Gastrocnemius medialis (tissue), 3 donors: ENCODE results near the genes MPP3, TMEM101, ASB16 and DBF4B.

- PRO-cap: no peak
- RAMPAGE, long total RNA, 3 experiments: no peak in any of the 3 experiments
Measured at GRCh38 chr17:43774547-43775010, 4.2 kb downstream of the DUSP3 start.

DNA sequence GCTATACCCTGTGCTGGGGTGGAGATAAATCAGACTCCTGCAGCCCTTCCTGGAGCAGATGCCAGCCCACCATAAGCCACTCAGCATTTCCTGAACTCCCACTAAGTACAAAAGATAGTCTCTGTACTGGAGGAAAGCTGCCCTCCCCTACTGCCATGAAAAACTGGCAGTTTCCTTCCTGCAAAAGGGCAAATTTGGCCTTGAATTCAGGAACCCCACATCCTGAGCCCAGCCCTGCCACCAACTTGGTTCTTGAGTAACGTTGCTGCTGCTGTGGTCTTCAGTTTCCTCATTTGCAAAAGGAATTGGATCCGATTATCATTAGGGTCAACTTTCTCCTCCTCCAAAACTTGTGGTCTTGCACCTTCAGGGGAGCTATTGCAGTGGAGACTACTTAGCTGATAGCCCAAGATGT, 522 bp upstream of the CFAP97D1 start:
- PRO-cap: no peak
- RAMPAGE, long total RNA, 3 experiments: no peak in any of the 3 experiments

DNA sequence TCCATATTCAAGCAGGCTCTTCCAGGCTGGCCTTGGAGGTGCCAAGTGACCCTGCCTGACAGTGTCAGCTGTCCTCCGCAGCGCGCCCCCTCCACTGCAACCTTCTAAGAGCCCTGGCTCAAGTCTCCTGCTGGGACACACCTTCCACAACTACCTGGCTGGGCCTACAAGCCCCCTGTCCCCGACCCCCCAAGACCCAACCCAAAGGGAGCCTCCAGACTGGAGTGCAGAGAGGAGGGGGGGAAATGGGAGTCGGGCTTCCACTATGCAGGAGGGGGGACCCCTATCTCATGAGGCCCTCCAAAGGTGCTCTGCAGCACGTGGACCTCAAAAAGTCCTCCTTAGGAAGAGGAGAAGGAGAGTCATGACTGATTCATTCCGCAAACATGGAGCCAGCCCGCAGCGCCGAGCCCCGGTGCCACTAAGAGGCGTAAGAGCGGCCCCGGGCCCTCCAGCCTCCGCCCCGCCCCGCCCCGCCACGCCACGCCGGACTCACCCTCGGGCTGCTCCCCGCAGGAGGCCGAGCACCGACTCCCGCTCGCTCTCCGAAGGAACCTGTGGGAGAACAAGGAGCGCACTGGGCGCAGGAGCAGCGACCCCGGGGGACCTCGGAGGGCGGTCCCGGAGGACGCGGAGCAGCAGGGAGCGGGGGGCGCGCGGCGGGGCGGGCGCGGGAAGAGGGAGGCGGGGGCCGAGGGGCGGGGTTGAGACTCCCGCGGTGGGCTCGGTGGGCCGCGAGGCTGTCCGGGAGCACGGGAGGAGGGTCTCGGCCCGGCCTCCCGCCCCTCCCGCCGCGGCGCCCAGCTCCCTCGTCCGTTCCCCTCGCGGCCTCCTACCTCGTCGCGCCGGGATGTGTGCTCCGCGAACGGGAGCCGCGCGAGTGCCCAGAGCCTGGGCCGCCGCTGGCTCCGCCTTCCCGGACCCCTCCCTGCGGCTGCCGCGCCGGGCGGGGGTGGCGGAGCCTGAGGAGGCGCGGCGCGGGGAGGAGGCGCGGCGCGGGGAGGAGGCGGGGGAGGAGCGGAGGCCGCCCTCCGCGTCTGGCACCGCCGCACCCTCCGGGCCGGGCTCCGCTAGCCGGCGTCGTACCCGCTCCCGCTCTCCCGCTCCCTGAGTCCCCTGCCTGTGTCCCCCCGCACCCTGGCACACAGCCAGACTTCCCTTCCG, at the start of gene MPP3:
Gene MPP3 (minus strand): TSS at position 882 of the 1,164 bp plus-strand sequence.
- PRO-cap: unidirectional peak, minus-strand start at position 856 of the sequence; unidirectional peak, minus-strand start at position 882 of the sequence
- RAMPAGE, long total RNA, 3 experiments: start-site peak on the minus strand in 1 of 3 experiments, centred at position 898 of the sequence, 28 reads per replicate

GRCh38 chr17:43937524-43937849, 4.8 kb downstream of the PPY start:
- PRO-cap: no peak
- RAMPAGE, long total RNA, 3 experiments: no peak in any of the 3 experiments

DNA sequence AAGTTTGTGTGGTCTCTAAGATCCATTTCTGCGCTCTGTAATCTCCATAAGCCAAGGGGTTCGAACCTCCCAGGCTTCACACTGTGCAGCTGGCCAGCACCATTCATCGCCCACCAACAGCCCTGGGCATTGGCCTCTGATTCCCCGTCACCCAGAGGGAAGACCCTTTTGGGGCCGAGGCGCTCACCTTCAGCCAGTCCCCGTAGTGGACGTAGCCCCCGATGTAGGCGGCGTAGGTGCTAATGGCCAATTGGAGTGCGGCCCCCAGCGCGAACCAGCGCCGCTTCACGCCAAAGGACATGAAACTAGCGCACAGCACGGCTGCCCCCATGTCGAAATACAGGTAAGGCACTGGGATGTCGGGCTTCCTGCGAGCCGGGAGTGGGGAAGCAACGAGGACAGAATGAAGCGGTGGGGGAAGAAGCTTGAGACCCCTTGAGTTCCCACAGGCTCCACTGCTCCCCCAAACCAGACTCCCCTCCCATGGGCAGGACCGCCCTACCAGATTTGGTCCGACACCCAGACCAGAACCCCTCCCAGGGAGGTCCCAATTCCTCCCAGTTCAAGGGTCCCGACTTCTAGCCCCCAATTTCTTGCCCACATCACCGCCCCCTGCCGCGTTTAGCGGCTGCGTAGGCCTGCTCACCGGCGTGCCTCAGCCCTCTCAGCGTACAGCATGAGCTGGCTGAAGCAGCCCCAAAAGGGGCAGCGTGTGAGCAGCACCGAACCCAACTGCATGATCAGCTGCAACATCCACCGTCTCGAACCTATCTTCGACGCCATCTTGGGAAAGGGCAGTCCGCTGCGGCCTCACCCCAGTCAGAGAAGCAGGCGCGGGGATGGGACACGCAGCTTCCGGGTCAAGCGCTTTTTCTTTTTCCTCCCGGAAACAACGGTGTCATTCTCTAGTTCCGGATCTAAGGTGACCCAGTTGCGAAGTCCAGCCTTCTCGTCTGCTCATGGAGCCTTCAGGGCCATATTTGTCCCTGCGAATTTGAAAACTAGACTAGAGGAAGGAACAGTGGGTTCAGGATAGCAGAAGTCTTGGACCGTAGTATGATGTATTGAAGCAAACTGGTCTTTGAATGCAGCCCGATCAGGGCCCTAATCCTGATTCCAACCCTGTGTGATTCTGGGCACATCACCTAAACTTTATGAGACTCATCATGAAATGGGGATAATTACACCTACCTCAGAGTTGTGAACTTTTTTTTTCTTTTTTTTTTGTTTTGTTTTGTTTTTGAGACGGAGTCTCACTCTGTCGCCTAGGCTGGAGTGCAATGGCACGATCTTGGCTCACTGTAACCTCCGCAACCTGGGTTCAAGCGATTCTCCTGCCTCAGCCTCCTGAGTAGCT, at the start of gene TMEM101:
Gene TMEM101 (minus strand): TSS at position 794 of the 1,357 bp plus-strand sequence.
- PRO-cap: bidirectional peak, plus-strand start at position 908 of the sequence, minus-strand start at position 742 of the sequence
- RAMPAGE, long total RNA, 3 experiments: start-site peak on the minus strand in 3 of 3 experiments, centred at positions 790 to 807 of the sequence, 50 to 118 reads per replicate

DNA sequence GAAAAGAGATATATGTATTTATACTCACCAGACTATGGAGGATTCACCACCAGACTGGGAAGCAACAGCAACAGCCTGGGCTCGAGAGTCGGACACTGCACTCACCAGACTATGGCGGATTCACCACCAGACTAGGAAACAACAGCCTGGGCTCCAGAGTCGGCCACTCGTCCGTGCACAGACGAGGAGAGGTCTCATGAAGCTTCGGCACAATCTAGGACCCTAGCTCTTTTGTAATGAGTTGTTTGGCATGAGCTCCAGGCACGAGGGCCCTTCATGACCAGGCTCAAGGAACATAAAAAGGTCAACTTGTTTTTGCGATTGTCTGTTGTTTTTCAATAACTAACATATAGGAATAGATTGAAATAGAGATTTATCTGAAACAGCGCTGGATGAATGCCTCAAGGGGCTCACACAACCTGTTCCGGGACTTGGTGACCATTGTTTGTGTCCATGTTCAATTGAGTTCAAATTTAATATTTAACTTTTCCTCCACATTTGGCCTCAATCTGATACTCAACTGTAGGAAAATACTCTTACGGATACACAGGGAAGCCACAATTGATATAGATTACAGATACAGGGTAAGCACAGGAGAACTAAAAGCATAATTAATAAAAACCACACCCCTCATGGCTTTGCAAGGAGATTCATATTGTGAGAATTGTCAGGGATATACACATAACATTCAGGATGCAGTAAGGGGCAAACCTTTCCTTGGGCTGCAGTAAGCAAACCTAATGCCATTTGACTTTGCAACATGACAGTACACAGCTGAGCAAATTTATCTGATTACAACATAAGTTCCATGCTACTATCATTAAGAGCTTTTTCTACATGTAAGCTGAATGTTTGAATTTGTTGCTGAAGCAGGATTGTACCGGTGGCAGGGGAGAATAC, 4.7 kb upstream of the TMEM101 start:
- PRO-cap: no peak
- RAMPAGE, long total RNA, 3 experiments: no peak in any of the 3 experiments

- PRO-cap: bidirectional peak, plus-strand start at chr17:44112600, minus-strand start at chr17:44112412
- RAMPAGE, long total RNA, 3 experiments: no peak in any of the 3 experiments
Measured at GRCh38 chr17:44112168-44112748, 11.2 kb downstream of the HDAC5 start.

GRCh38 chr17:44122212-44122733, 1.2 kb downstream of the HDAC5 start:
- PRO-cap: no peak
- RAMPAGE, long total RNA, 3 experiments: no peak in any of the 3 experiments

DNA sequence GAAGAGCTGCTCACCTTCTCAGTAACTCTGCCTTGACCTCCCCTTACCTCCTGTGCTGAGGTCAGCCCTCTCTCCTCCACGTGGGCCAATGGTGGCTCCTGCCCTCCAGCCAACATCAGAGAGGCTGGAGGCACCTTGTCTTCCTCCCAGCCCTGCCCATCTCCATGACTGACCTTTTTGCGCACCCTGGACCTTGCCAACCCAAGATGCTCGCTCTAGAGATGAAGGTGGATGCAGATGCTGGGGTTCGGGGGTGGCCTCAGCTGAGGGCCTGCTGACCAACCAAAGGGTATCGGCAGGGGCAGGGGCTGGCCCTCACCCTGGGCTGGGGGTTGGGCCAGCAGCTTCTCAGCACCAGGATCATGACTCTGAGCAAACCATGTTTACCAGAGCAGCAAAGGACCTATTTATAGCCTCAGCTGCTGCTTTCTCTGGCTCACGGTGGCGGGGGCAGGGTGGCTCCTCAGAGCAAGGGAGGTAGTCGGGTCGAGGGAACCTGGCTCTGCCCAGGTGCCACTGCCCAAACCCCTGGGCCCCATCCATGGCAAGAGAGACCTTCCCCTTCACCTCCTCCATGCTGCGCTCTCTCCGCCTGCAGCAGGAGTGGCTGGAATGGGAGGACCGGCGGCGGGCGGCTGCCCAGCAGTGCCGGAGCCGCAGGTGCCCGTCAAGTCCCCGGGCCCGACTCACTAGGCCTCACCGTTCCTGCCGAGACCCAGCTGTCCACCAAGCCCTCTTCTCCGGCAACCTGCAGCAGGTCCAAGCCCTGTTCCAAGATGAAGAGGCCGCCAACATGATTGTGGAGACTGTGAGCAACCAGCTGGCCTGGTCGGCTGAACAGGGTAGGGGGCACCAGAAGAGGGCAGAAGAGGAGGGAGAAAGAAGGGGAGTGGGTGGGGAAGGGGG, at the start of gene ASB16:
Gene ASB16 (plus strand): TSS at position 456 of the 906 bp plus-strand sequence.
- PRO-cap: bidirectional peak, plus-strand start at position 456 of the sequence, minus-strand start at position 370 of the sequence; unidirectional peak, minus-strand start at position 835 of the sequence
- RAMPAGE, long total RNA, 3 experiments: start-site peak on the plus strand in 3 of 3 experiments, centred at positions 450 to 459 of the sequence, 104 to 1,101 reads per replicate

GRCh38 chr17:44188560-44189492, 2.1 kb downstream of the TMUB2 start:
- PRO-cap: no peak
- RAMPAGE, long total RNA, 3 experiments: no peak in any of the 3 experiments

DNA sequence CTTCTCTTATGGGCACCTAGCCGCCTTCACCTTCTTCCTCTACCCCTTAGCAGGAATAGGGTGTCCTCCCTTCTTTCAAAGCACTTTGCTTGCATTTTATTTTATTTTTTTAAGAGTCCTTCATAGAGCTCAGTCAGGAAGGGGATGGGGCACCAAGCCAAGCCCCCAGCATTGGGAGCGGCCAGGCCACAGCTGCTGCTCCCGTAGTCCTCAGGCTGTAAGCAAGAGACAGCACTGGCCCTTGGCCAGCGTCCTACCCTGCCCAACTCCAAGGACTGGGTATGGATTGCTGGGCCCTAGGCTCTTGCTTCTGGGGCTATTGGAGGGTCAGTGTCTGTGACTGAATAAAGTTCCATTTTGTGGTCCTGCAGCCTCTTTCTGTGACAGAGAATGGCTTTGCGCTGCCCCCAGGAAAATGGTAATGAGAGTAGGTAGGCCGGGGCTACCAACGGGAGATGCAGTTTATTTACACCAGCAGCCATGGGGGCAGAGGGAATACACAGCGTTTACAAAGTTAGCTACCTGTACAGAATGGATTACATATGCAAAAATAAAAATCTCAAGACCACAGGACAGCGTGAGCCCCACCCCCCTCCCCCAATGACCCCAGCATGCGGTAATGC, 4.7 kb downstream of the TMUB2 start:
- PRO-cap: no peak
- RAMPAGE, long total RNA, 3 experiments: no peak in any of the 3 experiments

DNA sequence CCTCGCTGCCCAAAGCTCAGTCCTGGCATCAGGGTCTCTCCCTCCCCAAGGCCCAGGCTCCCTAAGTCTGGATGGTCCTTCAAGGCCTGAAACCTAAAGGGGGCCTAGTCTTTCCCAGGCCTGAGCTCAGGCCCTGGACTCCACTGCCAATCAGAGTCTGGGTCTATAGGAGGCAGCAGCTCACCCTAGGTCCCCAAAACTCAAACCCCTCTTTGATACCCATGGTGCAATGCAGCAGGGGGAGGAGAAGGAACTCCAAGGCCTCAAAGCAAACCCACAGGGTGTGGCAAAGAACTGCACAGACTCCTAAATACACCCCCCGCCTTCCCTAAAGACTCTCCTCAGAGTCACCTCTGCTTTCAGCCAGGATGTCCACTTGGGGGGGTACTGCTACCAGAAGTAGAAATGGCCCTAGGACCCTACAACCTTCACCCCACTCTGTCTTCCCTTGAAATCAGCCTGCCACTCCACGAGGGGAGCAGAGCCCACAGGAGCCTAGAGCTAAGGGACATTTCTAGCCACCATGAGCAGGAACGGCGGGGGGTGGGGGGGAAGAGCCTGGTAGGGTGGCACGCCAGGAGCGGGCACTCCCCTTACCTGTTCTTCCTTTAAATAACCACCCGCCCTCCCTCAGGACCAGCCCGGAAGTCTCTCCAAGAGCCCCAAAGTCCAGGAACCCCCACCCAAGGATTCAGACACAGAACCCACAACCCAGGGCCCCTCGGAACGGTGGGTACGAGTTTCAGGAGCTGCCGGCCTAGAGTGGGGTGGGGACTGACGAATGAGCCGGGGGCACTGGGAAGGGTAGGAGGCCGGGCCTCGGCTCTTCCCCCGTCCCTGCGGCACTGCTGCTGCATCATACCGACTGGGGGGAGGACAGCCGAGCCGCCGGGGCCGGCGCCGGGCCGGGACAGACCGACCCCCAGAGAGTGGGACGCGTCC, 1.2 kb downstream of the ATXN7L3 start:
- PRO-cap: unidirectional peak, plus-strand start at position 859 of the sequence
- RAMPAGE, long total RNA, 3 experiments: no peak in any of the 3 experiments

GRCh38 chr17:44280082-44280839, 12.3 kb upstream of the SLC4A1 start:
- PRO-cap: no peak
- RAMPAGE, long total RNA, 3 experiments: no peak in any of the 3 experiments

DNA sequence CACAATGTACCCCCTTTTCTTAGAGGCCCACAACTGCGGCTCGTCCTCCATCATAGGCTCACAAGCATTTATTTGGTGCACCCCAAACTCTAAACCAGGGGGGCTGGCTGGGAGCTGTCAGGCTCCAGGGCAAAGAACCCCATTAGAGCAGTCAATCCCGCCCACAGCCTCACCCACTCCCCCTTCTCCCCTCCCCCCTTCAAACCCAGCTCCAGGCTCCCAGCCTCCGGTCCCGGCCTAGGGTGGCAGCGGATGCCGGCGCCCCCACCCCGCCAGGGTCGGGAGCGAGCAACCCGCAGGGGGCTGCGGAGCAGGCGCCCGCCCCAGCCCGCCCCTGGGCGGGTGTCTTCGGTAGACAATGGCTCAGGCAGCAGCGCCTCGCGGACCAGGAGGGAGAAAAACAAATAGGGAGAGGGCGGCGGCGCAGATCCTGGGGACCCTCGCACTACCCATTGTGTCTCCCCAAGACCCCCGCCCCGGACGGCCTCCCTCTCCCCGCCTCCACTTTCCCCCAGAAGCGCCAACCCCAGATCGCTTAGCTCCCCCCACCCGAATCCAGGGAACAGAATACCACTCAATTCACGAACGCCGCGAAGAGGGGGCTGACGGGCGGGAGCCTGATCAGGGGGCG, 610 bp downstream of the FAM171A2 start:
- PRO-cap: no peak
- RAMPAGE, long total RNA, 3 experiments: no peak in any of the 3 experiments

GRCh38 chr17:44399348-44399895, 10.0 kb upstream of the ITGA2B start:
- PRO-cap: no peak
- RAMPAGE, long total RNA, 3 experiments: no peak in any of the 3 experiments

DNA sequence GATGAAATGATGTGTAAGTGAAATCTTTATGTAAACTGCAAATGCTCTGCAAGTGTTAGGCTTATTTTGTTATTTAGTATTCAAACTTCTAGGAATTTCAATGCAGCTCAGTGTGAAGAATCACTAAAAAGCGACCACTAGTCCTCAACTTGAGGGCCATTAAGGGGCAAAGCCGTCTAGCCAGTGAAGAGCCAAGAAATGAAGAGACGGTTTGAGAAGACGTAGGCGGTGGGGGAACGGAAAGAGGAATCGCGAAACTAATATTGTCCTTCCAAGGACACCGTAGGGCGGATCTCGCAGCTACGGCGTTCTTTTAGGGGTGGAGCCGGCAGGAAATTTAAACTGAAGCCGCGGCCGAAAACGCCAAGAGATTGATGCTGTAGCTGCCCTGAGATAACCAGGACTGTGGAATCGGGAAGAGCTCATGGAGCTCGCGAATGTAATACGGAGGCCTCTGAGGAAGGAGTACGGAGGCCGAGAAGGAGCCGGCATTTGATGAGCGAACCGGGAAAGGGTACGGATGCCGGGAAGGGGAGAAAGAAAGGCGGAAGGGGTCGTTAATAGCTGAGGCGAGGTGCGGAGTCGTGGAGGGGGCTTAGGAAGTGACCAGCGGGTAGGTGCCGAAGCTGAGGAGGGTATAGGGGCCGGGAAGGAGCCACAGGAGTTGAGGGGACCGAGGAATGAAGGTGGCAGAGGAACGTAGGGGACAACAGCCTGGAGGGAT, at the start of gene DBF4B:
Gene DBF4B (plus strand): TSS at position 340 of the 724 bp plus-strand sequence.
- PRO-cap: bidirectional peak, plus-strand start at position 340 of the sequence, minus-strand start at position 259 of the sequence
- RAMPAGE, long total RNA, 3 experiments: start-site peak on the plus strand in 3 of 3 experiments, centred at positions 312 to 540 of the sequence, 5 to 13 reads per replicate

GRCh38 chr17:44757569-44757991, 1.2 kb upstream of the ADAM11 start:
- PRO-cap: no peak
- RAMPAGE, long total RNA, 3 experiments: no peak in any of the 3 experiments

- PRO-cap: no peak
- RAMPAGE, long total RNA, 3 experiments: no peak in any of the 3 experiments
Measured at GRCh38 chr17:44793895-44794739, 35.3 kb downstream of the ADAM11 start.

DNA sequence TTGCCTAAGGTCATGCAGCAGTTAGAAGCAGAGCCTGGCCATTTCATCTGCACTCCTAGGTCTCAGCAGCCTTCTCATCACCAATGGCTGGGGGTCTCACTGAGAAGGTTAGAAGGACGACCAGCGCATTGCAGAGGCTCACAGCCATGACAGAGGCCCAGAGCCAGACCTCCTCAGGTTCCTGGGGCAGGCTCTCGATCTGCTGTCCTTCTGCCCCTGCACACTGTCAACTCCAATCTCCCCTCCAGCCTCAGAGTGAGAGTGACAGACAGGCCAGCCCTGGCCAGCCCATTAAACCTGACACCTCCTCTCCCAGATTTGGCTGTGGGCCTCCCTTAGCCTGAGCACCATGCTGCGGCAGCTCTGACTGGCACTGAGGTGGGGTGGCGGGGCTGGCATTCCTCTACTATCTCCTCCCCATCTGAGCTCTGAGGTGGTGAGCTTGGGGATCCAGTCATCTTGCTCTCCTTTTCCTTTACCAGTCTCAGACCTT, 15.4 kb upstream of the C1QL1 start:
- PRO-cap: no peak
- RAMPAGE, long total RNA, 3 experiments: no peak in any of the 3 experiments

GRCh38 chr17:45041935-45042275, 9.5 kb downstream of the DCAKD start:
- PRO-cap: no peak
- RAMPAGE, long total RNA, 3 experiments: no peak in any of the 3 experiments